A172 (cell line): ENCODE measurements around the gene DIP2A.

DNA sequence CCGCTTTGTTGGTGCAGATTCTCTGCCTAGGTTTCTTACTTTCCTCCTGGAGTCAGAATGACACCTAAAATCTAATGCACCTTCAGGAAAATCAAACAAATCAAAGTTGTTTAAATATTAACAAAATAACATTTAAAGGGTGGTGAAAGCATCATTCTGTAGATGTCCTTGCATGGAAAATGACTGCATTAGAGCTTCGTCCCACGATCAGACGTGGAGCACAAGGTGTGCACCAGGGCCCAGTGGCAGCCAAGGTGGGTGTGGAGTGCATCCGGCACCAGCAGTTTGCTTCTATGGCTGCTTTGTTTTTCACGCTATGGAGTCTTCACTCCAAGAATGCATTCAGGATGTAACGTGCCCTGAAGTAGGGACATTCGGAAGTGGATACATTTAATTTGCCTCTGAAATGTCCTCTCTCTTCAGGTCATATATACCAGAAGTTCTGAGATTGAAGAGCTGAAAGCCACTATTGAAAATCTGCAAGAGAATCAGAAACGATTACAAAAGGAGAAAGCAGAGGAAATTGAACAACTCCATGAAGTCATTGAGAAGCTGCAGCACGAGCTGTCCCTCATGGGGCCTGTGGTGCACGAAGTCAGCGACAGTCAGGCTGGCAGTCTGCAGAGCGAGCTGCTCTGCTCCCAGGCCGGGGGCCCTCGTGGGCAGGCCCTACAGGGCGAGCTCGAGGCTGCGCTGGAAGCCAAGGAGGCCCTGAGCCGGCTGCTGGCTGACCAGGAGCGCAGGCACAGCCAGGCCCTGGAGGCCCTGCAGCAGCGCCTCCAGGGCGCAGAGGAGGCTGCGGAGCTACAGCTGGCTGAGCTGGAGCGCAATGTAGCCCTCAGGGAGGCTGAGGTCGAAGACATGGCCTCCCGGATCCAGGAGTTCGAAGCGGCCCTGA is 47.7 kb upstream of the DIP2A start:
- RAMPAGE, long total RNA, result no peak

DNA sequence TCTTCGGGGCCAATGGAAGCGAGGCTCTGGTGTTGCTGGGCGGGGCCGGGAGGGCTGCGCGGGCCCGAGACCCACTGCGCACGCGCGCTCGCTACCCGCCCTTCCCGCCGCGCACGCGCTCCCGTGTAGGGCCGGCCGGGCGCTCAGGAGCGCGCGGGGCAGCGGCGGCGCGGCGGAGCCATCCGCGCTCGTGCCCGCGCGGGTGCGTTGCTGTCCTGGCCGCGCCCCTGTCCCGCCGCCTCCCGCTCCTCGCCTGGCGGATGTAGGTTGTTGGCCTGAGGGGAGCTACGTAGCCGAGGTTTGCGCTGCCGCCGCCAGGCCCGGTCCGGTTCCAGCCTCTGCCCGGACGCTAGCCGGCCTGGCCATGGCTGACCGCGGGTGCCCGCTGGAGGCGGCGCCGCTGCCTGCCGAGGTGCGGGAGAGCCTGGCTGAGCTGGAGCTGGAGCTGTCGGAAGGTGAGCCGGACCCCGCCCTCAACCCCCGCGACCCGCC is at the start of gene DIP2A:
Gene DIP2A, plus strand, starts transcription at position 124 of the 492 bp plus-strand sequence.
- RAMPAGE, long total RNA, result no peak

GRCh38 chr21:46551330-46552151 is 53.3 kb downstream of the S100B start:
- RAMPAGE, long total RNA, result no peak

- RAMPAGE, long total RNA, result no peak
Measured at GRCh38 chr21:46552160-46553031, 52.5 kb downstream of the S100B start.

DNA sequence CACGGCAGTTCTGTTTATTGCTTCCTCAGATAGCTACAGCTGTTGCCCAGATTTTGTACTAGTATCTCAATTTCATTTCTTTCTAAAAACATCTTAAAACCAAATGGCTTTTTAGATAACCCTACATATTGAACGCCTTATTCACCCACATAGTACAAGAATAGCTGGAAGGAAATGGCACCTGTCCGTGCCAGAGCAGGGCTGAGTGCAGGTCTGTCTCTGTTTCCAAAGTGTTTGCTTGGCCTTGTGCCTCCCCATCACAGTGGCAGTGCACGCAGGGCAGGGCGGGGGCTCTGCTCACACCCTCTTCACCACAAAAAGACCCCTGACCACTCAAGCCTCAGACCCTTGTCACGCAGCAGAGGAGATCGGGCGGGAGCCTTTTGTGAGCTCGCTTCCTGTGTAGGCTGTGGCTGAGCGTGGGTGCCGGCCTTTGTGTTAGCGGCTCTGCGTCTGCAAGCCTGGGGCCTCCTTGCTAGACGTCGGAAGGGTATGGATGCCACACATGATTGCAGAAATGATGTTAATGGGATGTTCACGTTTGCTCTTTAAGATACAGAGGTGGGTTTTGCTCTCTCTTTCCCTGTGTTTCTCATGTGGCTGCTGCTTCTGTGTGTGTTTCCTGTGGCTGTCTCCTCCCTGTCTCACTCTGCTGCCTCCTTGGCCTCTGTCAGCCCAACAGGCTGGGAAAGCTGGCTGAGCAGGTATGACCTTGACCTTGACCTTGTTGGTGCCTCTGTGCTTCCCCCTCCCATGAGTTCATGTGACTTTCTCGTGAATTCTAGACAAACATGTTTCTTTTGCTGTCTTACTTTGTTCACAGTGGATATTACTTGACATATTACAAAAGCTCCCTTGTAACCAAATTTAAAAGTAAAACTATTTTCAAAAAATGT is 45.5 kb downstream of the S100B start:
- RAMPAGE, long total RNA, result no peak